ENCODE measurements around a stretch of chr3.

DNA sequence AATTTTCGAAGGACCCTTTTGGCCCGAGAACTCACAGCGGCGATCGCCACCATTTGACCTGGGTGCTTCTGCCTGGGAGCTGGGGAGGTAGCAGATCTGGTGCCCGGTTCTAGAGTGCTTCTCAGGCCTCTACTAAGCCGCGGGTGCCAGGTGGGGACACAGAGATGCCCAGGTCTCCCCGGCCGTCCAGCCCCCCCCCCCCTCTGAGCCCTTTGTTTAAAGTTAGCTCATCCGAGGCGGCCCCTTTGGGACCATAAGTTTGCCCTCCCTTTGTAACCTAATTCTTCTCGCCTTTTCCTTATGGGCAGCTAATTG lies 2.0 kb downstream of the GATA2 start:
- PRO-cap = no peak

GRCh38 chr3:128491334-128491965 lies 1.6 kb downstream of the GATA2 start:
- PRO-cap = no peak

GRCh38 chr3:128501933-128502820 lies 9.2 kb upstream of the GATA2 start:
- PRO-cap = no peak

GRCh38 chr3:128575638-128576293 lies 74.9 kb downstream of the RPN1 start:
- PRO-cap = no peak

- PRO-cap = no peak
These were observed 711 bp upstream of the RPN1 start for GRCh38 chr3:128651368-128651689.

- PRO-cap = no peak
These were observed 73.1 kb upstream of the ACAD9 start for GRCh38 chr3:128806128-128806883.

GRCh38 chr3:128845621-128846859 lies 33.4 kb upstream of the ACAD9 start:
- PRO-cap = no peak

- PRO-cap = no peak
These were observed 1.2 kb downstream of the ACAD9 start for GRCh38 chr3:128880442-128881276.

DNA sequence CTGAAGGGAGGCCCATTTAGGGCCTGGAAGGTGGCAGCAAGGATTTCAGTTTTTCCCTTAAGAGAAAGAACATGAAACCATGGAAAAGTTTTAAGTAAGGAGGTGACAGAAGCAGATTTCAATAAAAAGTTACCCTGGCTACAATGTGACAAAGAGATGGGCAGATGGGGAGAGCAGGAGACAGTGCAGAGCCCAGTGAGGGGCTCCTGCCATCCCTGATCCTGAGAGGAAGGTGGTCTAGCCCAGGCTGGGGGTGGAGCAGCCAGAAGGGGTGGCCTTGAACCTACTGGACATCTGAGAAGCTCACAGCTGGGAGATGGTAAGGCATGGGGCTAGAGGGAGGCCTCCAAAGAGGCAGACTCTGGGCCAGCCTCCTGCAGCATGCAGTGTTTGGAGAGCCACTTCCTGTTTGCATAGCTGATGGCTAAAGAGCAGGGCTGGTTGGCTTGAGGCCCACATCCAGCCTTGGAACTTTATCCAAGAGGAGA lies 4.4 kb downstream of the EFCC1 start:
- PRO-cap = no peak

DNA sequence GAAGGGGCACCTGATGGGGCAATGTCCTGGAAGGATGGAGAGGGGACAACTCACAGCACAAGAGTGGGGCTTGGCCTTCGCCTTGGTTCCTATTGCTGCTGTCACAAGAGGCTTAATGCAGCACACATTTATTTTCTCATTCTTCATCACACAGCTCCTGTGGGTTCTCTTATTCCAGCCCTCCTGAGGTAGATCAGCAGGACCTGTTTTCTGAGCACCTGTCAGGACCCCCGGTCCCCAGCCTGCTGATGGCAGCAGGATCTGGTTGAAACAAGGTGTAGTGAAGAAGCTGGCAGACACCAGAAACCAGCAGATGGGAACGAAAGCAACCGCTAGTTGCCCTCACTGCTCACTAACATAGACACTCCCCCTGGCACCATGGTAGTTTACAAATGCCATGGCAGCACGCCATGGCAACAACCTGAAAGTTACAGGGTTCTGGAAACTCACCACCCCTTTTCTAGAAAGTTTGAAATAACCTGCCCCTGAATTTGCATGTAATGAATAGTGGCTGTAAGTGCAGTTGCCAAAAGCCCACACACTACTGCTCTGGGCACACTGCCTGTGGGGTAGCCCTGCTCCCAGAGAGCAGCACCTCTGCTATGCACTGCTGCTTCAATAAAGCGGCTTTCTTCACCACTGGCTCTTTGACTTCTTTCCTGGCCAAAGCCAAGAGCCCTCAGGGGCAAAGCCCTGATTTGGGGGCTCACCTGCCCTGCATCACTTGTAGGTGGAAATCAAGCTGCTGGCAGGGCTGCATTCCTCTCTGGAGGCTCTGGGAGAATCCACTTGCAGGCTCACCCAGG lies 2.2 kb upstream of the GP9 start:
- PRO-cap = no peak

DNA sequence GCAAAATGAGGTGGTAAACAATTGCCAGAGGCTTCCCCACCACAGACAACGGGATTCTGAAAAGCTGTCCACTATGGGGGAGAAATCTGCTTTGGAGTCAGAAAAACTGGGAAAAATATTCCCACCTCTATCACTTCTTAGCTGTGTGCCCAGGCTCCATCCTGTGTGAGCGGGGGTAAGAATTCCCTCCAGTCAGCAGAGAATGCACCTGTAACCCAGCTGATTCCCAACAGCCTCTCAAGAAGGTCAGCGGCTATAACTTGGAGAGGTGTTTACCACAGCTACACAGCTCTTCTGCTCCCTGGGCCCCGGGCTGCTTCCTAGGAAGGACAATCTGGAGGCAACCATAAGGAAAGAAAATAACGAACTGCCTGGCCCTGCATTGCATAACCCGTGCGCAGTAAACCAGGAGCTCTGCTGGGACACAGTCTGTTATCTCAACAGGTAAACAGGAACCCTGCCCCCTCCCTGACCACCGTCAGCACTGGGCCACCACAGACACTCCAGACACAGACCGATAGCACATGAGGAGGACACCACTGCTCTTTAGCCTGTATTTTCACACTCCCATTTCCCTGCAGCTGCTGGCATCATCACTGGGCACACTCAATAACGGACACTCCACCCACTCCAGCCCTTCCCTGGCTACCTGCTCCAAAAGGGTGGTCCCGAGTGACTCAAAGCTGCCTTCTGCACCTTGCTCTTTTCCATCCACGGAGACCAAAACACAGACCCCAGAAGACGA lies 2.1 kb downstream of the RAB43 start:
- PRO-cap = no peak

DNA sequence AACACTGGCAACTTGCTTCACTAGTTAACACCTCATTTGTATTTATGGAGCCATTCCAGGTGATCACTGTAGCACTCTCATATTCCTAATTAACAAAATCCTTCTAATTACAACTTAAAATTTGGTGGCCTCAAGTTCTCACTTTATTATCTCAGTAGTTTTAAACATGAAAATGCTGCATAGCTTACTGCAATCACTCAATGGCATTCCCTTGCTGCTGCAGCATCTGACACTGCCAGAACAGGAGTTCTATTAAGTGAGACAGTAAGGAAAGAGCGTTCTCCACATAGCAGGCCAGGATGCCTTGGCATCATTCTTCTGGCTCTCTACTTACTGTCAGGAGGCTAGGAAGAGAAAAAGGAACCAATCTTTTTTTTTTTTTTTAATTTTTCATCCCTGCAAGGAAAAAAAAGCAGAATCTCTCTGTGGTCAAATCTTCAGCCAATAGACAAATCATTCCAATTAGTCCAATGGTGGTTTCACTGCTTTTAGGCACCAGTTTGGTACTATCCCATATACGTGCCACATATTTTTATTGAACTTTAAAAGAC lies 3.2 kb downstream of the CNBP start:
- PRO-cap = no peak

GRCh38 chr3:129257149-129258003 lies 8.0 kb downstream of the COPG1 start:
- PRO-cap = no peak

GRCh38 chr3:129310099-129310535 lies 6.0 kb downstream of the H1-10 start:
- PRO-cap = no peak

DNA sequence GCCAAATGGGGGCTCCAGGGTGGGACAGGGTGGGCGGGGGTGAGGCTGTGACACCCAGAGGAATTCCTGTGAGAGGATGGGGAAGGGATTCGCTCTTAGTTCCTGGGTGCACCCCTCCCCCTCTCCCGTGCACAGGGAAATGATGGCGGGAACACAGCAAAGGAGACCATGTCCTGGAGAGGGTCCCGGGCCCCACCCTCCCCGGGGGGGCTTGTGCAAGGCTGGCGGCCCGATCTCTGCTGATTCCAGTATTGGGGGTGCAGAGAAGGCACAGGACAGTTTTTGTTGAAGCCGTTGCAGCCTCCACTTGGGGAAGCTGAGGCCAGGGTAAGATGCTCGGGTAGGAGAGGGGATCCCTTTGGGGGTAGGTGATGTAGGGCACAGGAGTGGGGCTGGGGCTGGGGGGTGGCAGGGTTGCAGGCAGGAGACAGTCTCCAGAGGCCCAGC lies 956 bp upstream of the H1-10 start:
- PRO-cap = no peak

DNA sequence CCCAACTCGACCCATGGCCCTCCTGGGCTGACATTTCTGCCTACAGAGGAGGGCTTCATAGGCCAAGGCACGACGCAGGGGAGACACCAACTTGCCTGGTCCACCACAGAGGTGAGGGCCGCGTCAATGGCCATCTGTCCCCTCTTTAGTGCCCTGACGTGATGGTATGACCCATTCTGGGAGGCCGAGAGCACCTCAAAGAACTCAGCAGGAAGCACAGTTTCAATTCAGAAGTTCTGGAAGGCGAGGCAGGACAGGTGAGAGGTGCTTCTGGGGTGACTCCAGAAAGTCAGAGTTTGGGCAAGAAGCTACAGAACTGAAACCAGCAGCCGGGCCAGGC lies 7.6 kb upstream of the H1-10 start:
- PRO-cap = no peak

DNA sequence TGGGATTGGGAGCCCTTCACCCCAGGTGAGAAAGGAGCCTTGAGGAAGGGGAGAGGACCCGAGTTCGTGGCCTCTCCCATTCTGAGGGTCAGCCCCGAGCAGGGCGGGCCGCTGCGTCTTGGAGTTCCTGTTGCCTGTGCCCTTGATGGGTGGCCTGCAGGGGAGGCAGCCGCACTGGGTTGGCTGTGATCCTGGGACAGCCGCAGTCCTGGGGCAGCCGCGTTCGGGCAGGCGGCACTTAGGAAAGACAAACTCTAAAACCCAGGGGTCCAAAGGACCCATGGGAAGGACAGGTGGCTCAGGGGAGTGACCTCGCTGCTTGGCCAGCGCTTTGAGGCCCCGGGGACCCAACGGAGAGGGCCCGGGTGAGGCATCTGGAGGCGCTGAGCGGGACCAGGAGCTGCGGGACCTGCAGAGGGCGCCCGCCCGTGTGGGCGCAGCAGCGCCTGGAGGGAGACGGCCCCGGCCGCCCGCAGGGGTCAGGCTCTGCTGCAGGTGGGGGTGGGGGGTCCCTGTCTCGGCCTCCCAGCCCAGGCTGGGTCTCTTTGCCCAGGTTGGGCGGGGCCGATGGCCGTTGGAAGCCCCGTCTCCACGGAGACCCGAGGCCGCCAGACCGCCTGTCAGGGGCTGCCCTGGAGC lies 27.7 kb upstream of the H1-10 start:
- PRO-cap = no peak

DNA sequence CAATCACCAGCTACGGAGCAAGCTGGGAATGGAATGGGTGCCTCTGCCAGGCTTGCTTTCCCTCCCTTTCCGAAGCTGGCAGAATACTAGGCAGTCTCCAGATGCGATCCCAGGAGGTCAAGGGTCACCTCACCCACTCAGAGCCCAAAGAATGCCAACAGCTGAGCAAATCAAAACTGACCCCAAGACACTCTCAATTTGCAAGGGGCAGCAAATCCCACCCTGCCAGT lies 31.3 kb downstream of the EFCAB12 start:
- PRO-cap = no peak

DNA sequence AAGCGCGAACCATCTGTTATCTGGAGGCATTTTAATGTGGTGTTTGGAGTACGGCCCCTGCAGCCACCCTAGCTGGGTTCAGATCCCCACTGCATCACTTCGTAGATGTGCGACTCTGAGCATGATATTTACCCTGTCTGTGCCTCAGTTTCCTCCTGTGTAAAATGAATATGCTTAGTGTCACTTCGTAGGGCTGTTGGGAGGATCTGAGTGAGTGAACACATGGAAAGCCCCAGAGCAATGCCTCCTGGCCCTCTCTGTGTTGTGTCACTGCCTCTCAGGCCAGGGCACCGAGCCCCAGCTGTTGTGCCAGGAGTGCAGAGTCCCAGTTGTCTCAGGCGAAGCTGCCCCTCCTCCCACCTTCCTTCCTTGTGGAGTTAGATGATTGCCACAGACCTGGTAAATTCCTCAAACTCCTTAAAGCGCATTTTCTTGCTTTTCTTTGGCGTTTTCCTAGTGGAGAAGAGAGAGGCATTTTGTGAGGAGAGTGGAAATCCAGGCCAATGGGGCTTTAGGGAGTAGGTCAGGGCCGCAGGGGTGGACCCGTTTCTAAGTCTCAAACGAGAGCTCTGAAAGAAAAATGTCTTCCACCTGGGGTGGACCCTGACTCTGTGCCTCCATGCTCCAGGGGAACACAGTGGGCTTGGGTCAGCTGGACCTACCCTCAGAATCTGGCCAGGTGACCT lies 26.2 kb downstream of the EFCAB12 start:
- PRO-cap = no peak

- PRO-cap = unidirectional peak, minus-strand start at chr3:129557380
These were observed 14.4 kb downstream of the H1-8 start for GRCh38 chr3:129557059-129558013.

Measured in penis (tissue), 1 donor.